Measurements from ENCODE around the genes COL8A1 and ADGRG7.

DNA sequence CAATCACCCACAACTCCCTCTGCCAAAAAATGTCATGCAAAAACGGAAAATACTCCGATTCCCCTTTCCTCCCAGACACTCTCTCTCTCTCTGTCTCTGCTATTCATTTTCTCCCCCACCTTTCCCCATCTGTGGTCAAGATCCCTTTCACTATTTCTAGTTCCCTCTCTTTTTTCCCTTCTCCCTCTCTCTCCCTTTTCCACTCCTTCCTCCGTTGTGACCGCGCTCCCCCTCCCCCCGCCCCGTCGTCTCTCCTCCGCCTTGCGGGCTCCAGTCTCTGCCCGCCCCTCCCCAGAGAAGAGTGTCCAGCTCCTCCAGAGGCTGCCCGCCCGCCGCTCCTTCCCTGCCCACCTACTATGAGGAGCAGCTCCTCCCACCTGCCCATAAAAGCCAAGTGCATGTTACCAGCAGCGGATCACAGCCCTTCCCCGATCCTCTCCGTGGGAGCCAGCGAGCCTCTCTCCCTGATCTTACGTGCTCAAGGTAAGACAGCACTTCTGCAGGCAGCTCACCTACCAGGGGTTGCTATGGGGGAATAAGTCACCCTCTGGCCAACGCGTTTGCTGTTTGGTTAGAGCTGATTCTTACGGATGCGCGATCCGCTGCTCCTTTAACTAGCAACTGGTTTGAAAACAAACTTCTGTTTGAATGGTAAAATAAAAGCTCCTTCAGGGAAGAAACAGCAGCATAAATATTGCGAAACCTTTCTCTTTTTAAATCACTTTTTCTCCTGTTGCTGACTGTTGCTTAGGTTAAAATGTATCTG lies at the start of gene COL8A1:
TSS of gene COL8A1 (plus strand) at position 413 of the 766 bp plus-strand sequence.
- PRO-cap = bidirectional peak, plus-strand start at position 413 of the sequence, minus-strand start at position 358 of the sequence

GRCh38 chr3:99648196-99648647 lies 9.8 kb downstream of the COL8A1 start:
- PRO-cap = no peak

- PRO-cap = no peak
These were observed 120.7 kb downstream of the CMSS1 start for GRCh38 chr3:99938196-99939022.

- PRO-cap = unidirectional peak, plus-strand start at chr3:100021519
These were observed 93.1 kb downstream of the FILIP1L start for GRCh38 chr3:100021184-100021707.

DNA sequence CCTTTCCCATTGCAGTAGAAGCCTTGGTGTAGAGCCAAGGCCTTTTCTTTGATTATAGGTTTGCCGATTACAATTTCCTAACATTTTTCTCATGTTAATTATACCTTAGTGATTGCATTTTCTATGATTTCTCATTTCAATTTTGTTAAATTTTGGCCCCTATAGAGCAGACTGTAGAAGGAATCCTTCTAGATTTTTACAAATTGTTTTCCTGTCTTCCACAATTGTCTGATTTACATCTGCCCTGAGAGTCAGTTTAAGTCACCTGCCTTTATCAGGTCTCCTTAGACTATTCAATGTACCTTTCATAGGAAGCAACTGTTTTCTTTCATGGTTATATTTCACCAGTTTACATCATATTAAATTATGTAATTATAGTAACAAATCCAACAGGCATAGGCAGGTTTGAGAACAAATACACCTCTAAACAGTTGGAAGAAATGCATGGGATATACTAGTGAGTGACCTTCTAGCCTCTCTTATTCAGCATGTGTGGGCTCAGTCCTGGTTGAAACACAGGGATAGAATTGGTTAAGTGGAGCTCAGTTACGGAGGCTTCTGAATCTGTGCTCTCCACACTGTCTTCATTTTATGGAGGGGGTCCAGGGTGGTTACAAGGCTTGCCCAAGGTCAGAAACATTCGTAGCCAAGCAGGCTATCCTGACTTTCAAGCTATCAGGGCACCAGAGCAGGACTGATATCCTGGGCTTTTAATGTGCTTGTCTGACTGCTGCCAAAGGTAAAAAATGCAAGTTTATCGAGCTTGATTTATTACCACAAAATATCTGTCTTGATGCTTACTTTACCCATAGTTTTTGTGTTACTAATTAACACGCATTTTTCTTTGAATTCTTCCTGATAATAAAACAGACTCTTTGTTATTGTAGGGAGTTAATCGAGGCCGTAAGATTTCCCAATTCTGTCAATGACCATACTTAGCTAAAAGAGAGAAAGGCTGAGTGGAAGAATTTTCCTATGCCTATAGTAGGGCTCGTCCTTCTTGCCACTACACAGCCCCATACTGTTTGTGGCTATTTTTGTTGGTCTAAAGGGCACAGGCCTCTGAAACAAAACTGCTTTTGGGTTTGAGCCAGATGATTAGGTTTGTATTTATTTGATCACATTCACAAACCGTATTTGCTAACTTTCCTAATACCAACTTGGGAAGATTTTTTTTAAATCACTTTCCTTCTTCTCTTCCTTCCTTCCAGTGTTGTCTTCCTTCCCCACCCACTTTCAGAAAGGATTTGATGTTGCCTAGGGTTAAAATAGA lies 89.6 kb downstream of the FILIP1L start:
- PRO-cap = no peak

GRCh38 chr3:100041014-100041146 lies 73.4 kb downstream of the FILIP1L start:
- PRO-cap = no peak

DNA sequence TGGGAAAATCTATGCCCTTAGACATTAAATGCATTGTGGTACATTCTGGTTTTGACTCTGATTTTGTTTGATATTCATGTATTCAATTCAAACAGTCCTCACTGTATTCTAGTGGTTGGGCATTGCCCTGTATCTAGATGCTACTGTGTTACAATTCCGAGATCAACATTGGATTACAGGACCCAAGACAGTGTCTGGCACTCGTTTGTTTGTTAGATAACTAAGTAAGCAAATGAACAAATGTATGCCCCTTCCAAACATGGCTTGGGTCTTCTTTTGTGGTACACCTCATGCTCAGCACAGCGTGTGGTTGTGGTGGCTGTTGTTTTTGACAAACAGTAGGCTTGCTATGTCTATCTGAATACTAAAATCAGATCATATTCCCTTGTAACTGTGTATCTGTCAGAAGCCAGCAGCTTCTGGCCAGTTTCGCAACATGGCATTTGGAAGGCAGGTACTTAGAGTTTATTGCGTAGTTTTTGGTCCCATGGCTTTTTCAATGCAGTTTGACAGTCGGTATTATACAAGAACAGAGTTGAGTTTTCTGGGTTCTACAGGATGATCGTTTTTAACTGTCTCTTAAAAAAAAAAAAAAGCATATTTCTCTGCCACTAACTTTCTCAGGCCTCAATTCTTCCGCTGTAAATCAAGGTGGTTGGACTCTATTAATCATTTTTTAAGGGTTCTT lies 5.7 kb downstream of the FILIP1L start:
- PRO-cap = no peak

DNA sequence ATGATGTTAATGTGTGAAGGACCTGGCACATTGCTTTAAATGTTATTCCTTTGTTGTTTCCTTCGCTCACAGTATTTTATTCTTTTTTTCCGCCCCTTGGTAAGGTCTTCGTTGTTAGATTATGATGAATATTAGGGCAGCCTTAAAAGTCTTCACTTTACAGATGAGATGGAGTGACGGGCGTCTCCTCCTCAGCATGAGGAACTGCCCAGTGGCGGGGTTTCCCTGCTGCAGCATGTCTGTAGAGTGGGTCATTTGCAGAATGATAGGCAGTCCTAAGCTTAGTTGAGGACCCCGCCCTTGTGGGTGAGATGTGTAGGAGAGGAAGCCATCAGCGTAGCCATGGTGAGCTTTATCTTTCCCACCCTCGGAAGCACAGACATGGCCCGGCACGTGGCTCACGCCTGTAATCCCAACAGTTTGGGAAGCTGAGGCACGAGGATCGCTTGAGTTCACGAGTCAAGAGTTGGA lies 818 bp downstream of the NIT2 start:
- PRO-cap = no peak

- PRO-cap = no peak
These were observed 33.3 kb downstream of the TMEM45A start for GRCh38 chr3:100525544-100526325.

DNA sequence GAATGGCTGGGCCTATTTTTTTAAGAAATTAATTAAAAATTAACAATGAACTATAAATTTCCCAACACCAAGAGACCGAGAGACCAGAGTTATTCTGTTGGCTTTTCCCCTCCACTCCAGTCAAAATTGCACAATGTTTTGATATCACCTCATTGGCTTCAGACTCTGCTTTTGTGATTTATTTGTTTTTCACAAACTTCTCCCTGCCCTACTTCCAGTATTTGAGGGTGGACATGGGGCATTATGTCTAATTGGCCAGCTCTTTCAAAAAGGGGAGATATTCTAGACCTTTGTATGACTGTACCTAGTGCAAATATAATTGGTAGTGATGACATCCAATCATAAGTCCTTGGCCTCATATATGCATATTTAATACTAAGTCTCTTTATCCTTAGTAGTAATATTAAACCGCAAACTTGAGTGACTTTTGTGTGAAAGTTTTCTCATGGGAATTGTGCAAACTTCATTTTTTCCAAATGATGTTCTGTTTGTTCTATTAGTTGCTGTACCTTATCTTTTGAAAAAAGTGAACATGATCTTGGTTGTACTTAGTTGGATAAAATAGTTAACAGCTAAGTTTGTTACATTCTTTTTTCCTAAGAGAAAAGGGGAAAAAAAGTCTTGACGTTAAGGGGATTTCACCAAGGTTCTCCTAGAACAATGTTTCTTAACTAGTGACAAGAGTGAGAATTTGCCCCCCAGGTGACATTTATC lies 43.1 kb downstream of the TMEM45A start:
- PRO-cap = no peak

- PRO-cap = no peak
These were observed at the start of gene ADGRG7 for GRCh38 chr3:100609170-100610506. ADGRG7 (plus strand) TSS chr3:100609601.

- PRO-cap = no peak
These were observed 12.1 kb upstream of the TFG start for GRCh38 chr3:100697099-100697663.

DNA sequence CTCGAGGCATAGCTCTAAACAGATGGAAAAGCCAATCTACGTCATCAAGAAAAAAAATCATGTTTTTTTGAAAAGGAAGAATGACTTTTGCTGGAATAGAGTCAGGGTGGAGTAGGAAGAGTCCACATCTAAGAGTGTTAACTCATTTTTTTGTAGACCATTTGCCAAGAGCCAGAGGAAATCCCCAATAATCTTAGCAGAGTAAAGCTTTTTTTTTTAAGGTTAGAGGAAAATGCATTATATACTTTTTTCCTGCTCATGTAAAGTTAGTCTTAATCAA lies 23.7 kb downstream of the ABI3BP start:
- PRO-cap = no peak

- PRO-cap = no peak
These were observed 4.7 kb upstream of the PCNP start for GRCh38 chr3:101569060-101569807.

DNA sequence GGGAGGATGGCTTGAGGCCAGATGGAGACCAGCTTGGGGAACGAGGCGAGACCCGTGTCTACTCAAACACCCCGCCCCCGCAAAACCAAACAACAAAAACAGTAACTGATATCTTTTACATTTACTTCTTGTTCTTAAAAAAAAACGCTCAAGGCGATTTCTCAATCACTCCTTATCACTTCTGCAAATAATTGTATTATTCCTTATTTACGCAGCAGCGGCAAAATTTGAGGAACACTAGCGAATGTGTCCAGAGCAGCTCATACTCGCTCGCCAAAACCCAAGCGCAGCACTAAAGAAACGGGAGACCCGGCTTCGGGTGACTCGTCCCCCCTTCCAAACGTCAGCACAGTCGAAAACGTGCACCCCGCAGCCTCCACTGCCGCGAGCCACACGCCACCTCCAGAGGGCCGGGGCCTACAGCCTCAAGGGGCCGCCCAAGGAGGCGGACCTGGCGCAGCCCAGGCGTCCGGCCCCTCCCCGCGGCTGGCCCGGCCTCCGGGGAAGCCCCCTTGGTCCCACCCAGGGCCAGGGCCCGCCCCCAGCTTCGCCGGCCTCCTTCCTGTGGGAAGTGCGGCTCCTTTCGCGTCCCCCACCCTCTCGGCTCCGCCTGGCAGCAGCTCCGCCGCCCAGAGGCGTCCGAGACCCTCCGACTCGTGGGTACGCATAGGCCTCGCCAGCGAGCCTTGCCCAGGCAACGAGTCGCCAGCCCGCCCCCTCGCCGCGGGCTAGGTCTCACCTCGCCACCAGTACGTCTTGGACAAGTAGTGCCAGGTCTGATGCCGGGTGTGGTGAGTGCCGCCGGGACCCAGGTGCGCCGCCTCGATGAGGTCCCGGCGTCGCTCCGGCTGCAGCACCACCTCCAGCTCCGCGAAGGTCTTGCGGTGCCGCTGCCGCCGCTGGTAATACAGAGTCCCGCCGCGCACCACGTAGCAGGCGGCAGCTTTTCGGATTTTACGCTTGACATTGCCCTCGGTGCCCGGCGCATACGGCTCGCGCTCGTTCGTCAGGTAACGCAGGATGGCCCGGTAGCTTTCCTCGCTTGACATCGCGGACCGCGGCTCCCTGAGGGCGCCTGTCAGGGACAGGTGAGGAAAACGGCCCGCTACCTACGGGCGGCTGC lies 705 bp downstream of the ZBTB11 start:
- PRO-cap = bidirectional peak, plus-strand start at position 642 of the sequence, minus-strand start at position 294 of the sequence

DNA sequence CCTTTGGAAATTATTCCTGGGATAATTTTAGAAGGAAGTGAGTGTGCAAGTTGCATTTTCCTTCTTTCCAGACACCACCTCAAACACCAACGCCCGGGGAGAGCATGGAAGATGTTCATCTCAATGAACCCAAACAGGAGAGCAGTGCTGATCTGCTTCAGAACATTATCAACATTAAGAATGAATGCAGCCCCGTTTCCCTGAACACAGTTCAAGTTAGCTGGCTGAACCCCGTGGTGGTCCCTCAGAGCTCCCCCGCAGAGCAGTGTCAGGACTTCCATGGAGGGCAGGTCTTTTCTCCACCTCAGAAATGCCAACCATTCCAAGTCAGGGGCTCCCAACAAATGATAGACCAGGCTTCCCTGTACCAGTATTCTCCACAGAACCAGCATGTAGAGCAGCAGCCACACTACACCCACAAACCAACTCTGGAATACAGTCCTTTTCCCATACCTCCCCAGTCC lies 3.7 kb downstream of the NFKBIZ start:
- PRO-cap = no peak

- PRO-cap = no peak
These were observed 14.3 kb downstream of the NFKBIZ start for GRCh38 chr3:101863653-101863900.

GRCh38 chr3:101868284-101869228 lies 19.2 kb downstream of the NFKBIZ start:
- PRO-cap = no peak

- PRO-cap = no peak
These were observed 264.9 kb downstream of the NFKBIZ start for GRCh38 chr3:102114272-102114591.

DNA sequence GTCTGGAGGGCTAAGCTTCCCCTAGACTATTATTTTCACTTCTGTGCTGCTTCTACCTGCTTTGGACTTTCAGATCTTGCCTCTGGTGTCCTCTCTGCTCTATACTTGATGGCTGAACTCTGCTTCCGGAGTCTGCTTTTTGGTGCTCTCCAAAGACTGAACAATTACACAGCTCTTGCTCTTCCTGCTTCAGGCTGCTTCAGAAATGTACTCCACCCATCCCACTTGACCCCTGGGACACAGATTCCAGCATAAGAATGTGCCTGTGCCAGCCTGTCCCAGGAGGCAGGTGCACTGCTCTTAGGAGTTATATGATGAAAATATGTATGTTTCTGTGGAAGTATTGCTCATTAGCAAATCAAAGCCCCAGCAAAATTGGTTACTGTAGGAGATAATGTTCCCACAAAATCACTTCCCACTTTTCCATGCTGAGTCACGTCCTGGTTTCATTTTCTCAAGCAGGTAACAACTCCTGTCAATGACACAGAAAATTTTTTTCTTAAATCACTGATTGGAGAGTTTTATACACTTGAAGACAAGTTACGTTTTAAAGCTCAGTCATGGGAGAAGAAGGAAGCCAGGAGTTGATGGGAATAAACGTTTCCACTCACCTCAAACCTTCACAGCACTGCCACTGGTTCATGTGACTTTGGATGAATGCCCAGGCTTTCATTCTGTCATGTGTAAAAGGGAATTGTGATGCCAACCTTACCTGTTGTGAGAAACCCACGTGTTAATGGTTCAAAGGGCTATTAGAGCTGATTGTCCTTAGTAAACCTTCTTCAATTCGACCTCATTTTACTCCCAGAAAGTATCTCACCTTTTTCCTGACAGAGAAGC lies 239.4 kb upstream of the ZPLD1 start:
- PRO-cap = no peak